ENCODE measurements around a stretch of chr15.

DNA sequence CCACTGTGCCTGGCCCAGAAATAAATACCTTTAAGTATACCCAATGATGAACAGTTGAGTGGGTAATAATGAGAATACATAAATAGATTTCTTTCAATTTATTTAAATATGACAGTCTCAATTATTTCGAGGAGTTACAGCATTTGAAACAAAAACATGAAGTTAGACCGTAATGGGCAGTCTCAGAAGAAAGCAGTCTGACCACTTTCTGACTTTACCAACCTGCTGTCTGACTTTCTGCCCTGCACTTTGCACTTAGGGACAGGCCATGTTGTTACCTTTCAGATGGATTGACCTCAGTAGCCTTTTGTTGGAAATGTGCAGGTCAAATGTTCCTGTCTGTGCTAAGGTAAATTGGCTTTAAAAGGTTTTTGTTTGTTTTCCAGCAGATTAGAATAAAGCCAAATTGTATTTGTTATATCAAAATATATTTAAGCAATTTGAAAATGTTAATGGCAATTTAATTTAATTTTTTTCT is 67.9 kb downstream of the CDIN1 start:
- RAMPAGE, long total RNA: no peak
- RRBS: no CpG with 5 or more reads among the region's 2 CpGs

- RAMPAGE, long total RNA: no peak
- RRBS: no CpG with 5 or more reads among the region's 2 CpGs
Measured at GRCh38 chr15:36814116-36814599, 234.7 kb downstream of the CDIN1 start.

- RAMPAGE, long total RNA: no peak
- RRBS: 5% methylated on average over 10 of the region's 54 CpGs
Measured at GRCh38 chr15:36887993-36889118, 212.0 kb downstream of the MEIS2 start.

GRCh38 chr15:36904059-36904566 is 196.2 kb downstream of the MEIS2 start:
- RAMPAGE, long total RNA: no peak
- RRBS: no CpG with 5 or more reads among the region's 5 CpGs

GRCh38 chr15:37015914-37016848 is 84.2 kb downstream of the MEIS2 start:
- RAMPAGE, long total RNA: no peak
- RRBS: no CpG with 5 or more reads among the region's 9 CpGs

- RAMPAGE, long total RNA: no peak
- RRBS: 7% methylated on average over 4 of the region's 16 CpGs
Measured at GRCh38 chr15:37102790-37103103, 2.4 kb upstream of the MEIS2 start.

DNA sequence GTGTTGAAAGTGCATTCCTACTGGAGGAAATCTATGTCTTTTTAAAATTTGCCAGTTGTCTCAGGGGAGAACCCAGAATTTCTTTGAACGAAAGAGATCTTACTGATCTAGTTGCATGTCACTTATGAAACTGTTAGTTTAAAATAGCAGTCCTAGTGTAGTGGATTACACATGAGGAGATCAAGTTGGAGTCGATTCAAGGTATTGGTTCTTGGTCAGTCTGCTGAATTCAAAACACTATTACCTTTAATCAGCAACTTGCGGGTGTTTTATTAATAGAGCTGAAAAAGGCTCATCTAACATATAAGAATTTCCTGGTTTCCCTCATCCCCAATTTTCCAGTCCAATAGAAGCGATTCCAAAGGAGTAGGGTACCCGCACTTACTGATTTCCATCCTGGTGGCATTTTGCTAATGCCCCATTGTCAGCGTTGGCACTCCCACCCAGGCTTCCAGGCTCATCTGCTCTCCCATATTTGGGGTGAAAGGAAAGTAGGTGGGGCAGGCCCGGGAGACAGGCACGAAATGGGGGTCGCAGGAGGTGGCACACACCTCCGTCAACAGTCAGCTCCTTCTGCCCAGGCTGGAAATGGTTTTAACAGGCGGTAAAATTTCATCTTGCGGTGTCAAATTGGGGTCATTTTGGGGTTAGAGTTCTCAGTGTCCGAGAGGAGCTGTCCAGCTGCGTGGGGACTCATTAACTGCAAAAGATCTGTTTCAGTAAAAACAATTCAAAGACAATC is 3.9 kb upstream of the MEIS2 start:
- RAMPAGE, long total RNA: no peak
- RRBS: no CpG with 5 or more reads among the region's 14 CpGs

DNA sequence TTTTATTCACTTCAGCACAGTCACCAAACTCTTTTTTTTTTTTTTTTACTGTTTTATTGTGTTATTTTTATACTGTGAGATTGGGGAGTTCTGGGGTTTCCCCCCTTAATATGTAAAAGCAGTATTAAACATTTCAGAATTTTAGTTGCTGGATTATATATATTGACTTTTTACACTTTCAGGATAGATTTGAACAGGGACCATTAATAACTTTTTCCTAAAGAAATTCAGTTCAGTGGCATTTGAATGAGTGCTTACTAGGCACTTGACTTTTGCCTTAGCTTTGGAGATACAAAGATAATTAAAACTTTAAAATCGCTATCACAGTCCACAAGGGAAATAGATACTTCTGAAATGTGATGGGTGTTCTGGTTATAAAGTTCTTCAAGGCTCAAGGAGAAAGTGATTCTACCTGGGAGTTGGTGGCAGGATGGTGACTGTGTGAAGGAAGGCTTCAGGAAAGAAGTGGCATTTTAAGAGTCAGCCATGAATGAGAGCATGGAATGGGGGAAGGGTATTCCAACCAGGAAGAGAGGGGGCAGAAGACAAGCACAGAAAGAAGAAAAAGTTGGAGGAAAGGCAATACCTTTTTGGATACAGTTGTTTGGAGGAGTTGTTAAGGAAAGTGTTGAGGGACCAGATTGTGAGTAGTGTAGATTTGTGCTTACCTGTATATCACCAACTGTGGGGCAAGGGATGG is 9.5 kb downstream of the SPRED1 start:
- RAMPAGE, long total RNA: no peak
- RRBS: no CpG with 5 or more reads among the region's 1 CpG

DNA sequence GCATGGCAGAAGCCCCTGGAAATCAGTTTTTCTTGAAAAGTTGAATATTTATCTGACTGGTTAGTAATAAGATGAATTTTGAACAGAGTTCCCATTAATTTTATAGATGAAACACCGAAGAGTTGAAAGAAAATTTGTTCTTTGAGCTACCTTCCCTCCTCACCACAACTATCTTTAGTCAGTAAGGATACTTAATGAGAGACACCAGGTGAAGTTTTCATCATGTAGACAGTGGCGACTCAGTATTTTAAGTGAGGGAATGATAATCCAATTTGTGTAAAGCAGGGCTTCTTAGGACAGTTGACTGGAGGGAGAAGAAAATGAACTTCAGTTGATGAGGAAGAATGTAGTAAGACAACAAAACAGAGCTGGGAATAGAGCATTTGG is 10.1 kb downstream of the SPRED1 start:
- RAMPAGE, long total RNA: no peak
- RRBS: no CpG with 5 or more reads among the region's 2 CpGs

GRCh38 chr15:38377784-38378385 is 76.0 kb upstream of the FAM98B start:
- RAMPAGE, long total RNA: no peak
- RRBS: no CpG with 5 or more reads among the region's 5 CpGs

DNA sequence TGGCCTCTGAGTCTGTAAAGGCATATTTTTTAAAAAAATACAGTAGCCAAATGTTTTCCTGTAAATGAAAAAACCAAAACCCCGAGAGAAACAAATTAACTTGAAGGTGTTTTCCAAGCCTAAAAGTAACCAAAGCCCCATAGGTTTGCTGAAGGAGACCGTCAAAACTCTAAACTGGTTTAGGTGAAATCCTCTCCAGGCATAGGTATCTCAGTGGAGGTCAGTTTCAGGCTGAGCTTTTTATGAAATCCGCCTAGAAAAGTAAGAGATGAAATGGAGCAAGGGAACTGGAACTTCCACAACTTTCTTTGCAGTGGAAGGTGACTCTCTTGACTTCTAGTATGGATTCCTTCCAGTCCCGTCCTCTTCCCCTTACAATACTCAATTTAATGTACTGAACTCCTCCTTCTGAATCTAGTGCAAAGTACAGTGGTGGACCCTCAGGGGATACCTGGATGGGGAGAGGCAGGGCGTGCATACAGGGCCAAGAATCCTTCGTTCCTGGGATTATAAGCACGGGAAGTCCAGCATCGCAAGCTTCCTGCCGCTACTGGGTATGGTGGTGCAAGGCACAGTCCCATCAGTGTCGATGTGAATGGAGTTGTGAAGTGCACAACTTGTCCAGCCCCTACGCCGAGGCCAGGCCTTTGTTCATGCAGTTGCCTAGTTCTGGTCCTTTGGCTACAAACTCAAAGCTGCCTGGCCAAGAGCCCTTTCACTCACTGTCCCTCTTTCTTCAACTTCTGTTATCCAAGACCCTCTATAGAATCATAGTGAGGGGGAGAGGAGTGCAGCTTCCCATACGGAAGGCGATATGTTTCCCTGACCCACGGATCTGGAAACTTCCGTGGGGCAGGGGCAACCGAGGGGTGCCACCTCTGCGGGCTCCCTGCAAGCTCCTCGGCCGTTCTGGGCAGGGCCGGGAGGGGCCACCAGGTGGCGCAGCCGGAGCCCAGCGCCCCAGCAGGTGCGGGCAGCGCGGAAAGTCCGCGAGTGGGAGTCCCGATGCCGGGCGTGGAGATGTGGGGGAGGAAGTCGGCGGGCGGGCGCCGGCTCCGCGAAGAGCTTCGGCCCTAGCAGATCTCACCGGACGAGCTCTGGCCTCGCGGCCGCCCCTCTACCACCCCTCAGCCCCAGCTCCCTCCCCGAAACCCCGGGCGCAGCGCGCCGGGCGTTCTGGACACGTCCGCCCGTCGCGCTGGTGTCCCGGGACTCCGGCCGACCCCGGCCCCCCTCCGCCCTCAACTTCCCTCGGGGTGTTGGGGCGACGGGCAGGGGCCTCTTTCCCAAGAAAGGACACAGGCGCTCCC is 900 bp downstream of the RASGRP1 start:
- RAMPAGE, long total RNA: no peak
- RRBS: 2% methylated on average over 30 of the region's 66 CpGs

DNA sequence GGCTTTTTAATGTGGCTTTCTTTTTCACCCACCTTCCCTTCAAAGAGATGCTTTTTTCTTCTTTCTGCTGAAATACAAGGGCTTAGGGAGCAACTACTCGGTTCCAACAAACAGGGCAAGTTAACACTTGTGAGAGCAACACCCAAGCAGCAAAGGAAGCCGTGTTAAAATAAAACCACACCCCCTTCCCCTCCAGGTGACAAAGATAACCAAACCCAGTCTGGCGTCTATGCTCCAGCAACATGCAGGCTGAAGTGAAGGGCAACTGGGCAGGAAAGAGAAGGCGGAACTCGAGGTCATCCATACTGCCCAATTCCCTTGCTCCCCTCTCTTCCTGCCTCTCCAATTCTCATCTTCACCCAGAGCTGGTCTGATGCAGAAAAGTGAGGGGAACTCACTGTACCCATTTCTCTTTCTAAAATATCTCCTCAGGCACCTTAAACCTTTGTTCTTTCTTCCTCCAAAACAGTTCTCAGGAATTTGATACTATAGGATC is 87.2 kb upstream of the RASGRP1 start:
- RAMPAGE, long total RNA: no peak
- RRBS: no CpG with 5 or more reads among the region's 5 CpGs

GRCh38 chr15:38671493-38672254 is 107.1 kb upstream of the RASGRP1 start:
- RAMPAGE, long total RNA: no peak
- RRBS: no CpG with 5 or more reads among the region's 7 CpGs

DNA sequence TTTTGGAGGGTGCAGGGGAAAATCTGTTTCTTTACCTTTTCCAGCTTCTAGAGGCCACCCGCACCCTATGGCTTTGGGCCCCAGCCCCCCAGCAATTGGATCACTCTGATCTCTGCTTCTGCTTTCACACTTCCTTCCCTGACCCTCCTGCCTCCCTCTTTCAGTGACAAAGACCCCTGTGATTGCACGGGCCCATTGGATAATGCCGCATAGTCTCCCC is 255.6 kb upstream of the RASGRP1 start:
- RAMPAGE, long total RNA: no peak
- RRBS: no CpG with 5 or more reads among the region's 3 CpGs

DNA sequence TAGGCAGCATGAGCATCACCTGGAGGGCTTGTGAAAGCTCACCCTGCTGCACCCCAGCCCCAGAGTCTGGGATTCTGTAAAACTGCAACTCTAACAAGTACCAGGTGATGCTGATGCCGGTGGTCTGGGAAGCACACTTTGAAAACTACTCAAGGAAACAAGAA is 1.9 kb downstream of the THBS1 start:
- RAMPAGE, long total RNA: no peak
- RRBS: no CpG with 5 or more reads among the region's 1 CpG

GRCh38 chr15:39623533-39624075 is 42.7 kb downstream of the THBS1 start:
- RAMPAGE, long total RNA: no peak
- RRBS: no CpG with 5 or more reads among the region's 4 CpGs

GRCh38 chr15:39698731-39699367 is 83.8 kb downstream of the FSIP1 start:
- RAMPAGE, long total RNA: no peak
- RRBS: no CpG with 5 or more reads among the region's 4 CpGs

DNA sequence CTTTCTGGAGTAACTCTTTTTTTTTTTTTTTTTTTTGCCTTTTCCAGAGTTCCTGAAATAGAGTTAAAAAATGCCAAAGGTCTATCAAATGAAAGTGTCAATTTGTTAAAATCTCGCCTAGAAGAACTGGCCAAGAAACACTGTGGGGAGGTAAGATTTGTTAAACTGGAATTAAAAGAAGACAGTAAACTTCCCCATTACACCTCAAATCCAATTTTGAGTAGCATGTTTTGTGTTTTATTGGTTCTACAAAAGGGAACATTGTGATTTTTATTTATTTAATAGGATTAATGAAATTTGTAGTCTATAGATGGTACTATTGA is 9.4 kb downstream of the EIF2AK4 start:
- RAMPAGE, long total RNA: no peak
- RRBS: no CpG with 5 or more reads among the region's 1 CpG

DNA sequence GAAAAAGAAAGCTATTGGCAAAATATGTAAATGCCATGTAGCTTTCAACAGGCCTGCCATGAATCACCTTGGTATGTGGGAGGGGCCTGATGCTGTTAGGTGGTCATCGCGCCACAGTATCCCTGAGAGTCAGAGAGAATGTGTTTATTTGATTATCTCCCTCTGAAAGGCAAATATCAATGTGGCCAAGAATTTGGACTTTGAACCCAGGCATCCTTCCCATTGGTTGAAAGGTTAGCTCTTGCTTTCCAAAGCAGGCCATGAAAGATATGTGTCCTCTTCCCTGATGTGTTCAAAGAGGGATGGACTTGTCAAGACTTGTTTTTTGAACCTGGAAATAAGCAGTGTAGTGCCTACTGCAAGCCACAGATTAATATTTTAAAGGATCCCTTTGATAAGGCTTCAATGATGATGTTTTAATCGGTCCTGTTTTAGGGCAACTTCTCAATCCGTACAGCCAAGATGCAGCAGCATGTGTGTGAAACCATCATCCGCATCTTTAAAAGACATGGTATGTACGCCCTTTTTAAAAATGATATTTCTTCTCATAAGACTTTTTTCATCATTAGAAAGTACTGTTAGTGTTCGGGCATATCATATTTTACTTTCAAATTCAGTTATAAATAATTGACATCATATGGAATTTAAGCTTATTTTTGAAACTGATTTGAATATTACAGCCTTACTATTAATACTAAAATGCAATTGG is 36.5 kb downstream of the SRP14 start:
- RAMPAGE, long total RNA: no peak
- RRBS: no CpG with 5 or more reads among the region's 7 CpGs

GRCh38 chr15:40037970-40039043 is 674 bp downstream of the SRP14 start:
- RAMPAGE, long total RNA: no peak
- RRBS: 2% methylated on average over 14 of the region's 44 CpGs